ENCODE measurements around the gene ALX3.

- RRBS: no CpG with 5 or more reads among the region's 7 CpGs
These were observed 20.5 kb downstream of the ELAPOR1 start for GRCh38 chr1:109134345-109134857.

- RRBS: no CpG with 5 or more reads among the region's 7 CpGs
These were observed 22.8 kb downstream of the ELAPOR1 start for GRCh38 chr1:109136650-109137141.

DNA sequence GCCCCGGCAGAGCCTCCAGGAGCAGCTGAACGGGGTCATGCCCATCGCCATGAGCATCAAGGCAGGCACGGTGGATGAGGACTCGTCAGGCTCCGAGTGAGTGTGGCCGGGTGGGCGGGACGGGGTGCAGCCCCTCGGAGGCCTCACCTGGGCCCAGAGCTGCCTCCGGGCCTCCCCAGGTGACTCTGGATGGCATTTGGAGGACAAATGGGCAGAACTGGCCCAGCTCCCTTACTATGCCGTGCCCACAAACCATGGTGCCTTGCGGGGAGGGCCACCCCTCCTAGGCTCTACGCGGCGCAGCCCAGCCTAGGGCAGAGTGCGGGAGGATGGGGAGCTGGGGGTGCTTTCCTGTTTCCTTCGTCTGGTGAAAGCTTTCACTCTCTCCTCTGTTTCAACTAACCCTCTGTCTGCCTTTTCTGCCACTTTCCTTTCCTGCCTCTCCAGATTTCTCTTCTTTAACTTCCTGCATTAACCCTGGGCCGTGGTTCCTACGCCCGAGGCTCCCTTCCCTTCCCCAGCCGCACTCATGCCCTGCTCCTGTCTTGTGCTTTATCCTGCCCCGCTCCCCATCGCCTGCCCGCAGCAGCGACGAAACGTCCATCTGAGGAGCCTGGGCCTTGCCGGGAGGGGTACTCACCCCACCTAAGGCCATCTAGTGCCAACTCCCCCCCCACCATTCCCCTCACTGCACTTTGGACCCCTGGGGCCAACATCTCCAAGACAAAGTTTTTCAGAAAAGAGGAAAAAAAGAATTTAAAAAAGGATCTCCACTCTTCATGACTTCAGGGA, 9.2 kb downstream of the PSRC1 start:
- RRBS: 88% methylated on average over 3 of the region's 29 CpGs

- RRBS: 82% methylated on average over 3 of the region's 26 CpGs
These were observed 8.3 kb downstream of the PSRC1 start for GRCh38 chr1:109274368-109275404.

DNA sequence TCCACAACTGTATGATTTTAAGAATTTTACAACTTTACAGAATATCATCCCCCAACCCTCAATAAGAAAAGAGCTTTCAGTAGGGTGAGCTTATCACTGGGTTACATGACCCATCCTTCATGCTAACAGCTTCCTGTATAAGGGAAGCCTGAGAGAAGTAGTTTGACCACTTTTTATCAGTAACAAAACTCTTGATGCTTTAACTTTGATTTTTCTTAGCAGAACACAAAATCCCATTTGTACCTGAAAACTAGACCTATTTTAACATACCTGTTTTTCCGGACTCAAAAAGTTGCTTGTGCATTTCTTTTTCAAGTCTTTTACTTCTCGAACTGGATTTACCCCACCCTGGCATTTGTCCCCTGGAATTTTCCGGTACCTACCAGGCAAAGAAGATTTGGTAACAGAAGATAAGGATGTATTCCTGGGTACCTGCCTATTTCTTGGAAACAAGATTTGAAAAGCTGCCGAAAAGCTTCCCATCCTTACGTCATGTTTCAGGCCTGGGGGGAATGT, 9.8 kb upstream of the MYBPHL start:
- RRBS: 89% methylated on average over 1 of the region's 5 CpGs

DNA sequence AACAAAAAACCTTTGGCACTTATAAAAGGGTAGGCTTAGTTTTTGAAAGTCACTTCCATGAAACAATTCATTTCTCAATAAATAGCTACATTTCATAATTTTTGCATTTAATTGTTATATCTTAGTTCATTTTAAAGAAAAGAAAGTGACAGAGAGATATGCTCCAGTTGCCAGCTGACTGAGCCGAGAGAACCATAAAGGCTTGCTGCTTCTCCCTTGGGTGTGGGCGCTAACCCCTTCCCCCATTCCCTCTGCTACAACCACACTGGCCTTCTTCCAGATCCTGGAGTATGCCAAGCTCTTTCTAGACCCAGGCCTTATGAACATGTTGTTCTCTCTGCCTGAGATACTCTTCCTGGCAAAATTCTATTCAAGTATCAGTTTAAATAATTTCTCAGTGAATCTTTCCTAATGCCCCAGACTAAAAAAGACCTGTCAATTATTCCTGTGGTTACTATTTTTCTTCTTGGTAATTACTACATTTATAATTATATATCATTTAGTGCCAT, 12.3 kb downstream of the SORT1 start:
- RRBS: no CpG with 5 or more reads among the region's 2 CpGs

DNA sequence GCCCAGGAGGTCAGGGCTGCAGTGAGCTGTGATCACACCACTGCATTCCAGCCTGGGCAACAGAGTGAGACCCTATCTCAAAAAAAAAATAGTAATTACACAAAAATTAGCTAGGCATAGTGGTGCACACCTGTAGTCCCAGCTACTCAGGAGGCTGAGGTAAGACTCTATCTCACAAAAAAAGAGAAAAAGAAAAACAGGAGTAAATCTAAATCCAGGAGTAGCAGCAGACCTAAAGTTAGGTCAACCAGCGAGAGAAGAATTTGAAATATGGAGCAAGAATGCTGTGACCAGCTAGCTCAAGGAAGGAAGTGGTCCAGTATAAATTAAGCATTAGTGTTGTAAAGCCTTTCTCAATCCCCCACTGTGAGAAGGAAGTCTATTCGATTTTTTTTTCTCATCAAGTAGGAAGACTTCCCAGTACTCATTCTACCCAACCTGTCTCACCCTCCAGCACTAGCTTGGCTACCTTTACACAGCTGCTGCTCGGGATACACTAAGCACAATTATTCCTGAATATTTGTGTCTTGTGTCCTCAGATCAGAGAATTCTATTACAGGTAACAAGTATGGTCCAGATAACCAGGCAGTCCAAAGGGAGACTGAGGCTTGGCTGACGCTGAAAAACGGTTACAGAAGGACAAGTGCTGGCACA, 1.6 kb downstream of the SORT1 start:
- RRBS: no CpG with 5 or more reads among the region's 5 CpGs

DNA sequence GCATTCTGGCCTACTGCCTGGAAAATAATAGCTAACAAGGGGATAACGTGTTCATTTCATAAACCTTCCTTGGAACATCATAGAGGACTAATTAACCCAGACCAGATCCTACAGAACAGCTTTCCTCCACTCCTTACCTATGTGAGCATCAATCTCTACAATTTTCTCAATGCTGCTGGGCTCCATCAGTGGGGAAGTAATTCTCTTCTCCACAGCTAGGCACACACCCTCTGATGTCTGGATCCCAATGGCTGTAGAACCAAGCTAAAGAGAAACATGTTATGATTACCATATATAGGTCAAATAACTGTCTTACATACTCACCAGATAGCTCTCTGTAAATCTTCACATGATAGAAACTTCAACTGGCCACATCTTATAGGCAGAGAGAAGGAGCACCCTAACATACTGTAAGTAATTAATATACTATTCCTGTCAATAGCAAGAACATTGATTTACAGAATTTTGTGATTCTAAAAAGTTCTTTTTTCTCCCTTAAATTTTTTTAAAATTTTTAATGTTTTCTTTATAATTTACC, 11.1 kb downstream of the PSMA5 start:
- RRBS: no CpG with 5 or more reads among the region's 1 CpG

DNA sequence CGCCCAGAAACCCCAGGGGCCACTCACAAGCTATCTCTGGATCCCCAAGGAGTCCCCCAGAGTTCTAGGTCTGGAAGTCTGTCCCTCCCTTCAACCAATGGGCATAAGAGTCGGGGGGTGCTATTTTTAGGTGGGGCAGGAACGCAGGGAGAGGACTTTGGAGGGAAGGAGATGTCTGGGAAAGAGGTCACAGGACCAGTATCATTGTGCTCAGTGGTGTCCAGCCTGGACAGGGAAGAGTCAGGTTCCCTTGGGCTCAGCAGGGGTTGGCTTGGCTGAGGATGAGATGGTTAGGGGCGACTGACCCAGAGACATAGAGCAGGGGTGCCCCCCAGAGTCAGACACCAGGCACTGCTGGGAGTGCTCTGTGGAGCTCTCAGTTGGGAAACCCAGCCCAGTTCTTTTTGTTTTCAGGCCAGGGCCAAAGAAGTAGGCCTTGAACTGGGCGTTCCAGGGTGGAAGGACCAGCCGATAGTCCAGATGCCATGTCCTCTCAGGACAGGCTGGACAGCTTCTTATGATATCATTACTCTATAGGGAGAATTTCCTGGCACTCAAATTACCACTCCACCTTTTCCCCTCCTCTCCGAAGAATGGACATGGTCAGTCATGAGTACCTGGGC, 6.9 kb upstream of the GPR61 start:
- RRBS: no CpG with 5 or more reads among the region's 7 CpGs

DNA sequence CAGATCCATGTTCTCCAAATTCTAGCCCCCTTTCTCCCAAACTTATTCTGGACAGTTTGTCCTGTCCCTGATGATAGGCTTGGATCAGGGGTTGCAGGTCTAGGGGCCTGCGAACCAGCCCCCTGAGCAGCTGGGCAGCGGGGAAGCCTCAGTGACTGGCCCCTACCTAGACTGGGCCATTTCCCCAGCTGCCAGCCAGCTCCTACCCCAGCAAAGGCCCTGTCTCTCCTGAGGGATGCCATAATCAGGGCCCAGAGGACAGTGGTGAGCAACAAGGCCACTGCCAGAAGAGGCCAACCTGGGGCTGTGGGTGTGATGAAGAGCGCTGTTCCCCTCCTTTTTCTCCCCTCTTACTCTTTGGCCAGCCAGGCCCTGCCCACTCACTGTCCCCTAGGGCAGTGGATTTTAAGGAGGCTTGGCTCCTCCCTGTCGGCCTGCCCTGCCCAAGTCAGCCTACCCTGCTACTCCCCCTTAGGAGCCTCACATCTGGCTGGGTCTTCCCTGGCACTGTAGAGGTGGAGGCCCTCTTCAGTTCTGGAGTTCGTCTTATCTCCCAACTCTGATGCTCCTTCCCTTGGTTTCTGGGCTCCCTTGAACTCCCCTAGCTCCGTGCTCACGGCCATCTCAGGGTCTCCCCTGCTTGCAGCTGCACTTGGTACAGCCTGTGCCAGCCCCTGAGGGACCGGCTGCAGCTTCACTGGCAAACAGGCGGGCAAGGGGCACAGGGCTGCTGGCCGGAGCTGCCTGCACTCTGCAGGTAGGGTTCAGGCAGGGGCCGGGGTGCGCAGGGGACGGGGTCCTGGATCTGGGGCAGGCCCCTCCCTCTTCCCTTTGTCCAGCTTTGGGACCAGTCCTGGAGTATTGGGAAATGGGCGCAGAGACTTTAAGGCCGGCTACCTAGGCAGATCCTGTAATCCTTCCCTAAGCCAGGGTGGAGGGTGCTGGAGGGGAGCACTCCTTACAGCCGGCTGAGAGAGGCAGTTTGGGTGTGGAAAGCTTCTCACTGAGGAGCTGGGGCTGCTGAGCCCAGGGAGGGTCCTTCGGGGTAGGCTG, 4.0 kb downstream of the AMPD2 start:
- RRBS: 30% methylated on average over 5 of the region's 17 CpGs

DNA sequence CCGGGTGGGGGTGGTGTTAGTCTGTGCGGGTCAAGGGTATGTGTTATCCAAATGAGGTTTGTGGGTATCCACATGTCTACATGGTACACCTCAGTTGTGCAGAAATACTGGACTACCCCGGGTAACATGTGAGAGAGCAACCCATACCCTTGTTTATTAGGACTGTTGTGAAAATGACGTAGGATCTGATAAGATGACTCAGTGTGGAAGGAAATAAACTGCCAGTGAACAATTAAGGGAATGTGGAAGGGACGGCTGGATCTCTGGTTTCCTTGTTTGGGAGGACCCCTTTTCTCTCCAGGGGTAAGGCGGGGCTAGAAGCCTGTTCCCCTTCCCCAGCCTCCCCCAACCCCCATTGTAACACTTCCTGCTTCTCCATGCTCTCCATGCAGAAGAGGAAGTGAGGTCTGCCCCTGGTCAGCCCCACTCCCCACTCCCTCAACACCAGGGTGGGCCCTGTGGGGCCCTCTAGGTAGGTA, 741 bp downstream of the EPS8L3 start:
- RRBS: no CpG with 5 or more reads among the region's 6 CpGs

DNA sequence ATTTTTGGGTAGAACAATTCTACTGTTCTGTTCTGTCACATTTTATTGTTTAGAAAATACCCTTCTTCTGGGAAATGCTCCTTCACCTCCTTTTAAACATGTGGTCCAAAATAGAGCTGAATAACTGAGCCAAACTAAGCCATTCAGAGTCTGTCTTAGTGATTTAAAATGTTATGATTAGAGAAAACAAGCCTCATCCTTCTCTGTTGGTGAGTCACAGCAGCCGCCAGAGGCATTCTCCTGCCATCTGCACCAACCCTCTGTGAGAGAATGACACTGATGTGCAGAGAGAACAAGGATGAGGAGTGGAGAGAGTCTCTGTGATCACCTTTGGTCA, 38.5 kb upstream of the CSF1 start:
- RRBS: no CpG with 5 or more reads among the region's 1 CpG

GRCh38 chr1:109911759-109912212, 1.1 kb downstream of the CSF1 start:
- RRBS: no CpG with 5 or more reads among the region's 5 CpGs

DNA sequence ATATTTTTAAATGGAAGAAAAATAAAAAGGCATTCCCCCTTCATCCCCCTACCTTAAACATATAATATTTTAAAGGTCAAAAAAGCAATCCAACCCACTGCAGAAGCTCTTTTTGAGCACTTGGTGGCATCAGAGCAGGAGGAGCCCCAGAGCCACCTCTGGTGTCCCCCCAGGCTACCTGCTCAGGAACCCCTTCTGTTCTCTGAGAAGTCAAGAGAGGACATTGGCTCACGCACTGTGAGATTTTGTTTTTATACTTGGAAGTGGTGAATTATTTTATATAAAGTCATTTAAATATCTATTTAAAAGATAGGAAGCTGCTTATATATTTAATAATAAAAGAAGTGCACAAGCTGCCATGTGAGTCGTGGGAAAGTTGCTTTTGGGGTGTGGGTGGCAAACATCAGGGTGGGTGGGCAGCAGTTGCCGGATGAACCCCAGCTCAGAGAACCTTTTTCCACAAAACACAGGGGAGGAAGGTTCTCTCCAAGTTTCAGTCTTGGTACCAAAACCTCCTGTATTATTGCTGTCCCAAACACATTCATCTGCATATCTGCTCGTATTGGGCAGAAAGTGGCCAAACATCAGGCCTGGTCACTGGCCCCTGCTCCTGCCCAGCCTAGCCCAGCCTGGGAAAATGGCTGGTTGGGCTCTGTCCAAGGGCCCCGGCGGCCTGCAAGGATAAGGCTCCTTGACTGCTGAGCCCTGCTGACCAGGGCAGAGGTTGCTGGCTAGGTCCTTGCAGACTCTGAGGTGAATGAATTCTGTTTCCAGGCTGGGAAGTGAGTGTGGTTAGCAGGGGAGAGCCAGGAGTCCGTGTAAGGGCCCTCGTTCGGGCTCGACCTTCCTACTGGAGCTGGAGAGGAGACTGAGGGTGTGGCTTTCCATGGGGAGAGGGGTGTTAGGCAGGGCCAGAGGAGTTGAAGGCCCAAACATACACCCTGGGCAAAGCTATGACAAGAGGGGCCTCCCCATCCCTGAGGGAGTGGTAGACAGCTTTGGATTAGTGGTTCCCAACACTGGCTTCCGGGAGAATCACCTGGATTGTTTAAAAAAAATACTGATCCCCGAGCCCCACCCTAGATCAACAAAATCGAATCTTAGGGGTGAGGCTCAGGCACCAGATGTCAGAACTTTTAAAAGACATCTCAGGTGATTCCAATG, 20.4 kb downstream of the CSF1 start:
- RRBS: no CpG with 5 or more reads among the region's 13 CpGs

DNA sequence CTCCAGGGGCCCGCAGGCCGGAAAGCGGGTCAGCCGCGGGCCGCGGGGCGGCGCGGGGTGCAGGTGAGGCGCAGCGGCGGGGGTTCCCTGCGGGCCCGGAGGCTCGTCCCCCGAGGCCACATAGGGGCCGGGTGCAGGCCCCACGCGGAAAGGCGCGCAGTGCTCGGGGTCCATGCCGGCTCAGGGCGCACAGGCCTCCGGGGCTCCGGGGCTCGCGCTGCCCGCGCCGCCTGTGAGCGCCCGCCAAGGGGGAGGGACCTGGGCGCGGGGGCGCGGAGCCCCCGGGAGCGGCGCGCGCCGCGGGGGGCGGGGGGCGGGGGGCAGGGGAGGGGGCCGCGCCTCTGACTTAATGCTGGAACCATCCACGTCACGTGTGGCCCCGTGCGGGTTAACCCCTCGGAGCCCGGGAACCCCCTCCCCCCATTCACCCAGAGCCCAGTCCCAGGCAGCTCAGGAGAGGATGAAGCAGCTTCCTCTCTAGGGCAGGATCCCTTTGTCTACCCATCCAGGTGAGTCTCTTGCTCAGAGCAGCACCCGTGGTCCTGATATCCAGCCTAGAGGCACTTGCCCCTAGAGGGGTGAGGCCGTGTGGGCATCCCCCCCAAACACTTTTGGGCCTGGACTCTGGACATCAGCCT, at the start of gene ALX3:
ALX3 (minus strand) TSS at position 234 of the 638 bp plus-strand sequence.
- RRBS: 6% methylated on average over 33 of the region's 57 CpGs

DNA sequence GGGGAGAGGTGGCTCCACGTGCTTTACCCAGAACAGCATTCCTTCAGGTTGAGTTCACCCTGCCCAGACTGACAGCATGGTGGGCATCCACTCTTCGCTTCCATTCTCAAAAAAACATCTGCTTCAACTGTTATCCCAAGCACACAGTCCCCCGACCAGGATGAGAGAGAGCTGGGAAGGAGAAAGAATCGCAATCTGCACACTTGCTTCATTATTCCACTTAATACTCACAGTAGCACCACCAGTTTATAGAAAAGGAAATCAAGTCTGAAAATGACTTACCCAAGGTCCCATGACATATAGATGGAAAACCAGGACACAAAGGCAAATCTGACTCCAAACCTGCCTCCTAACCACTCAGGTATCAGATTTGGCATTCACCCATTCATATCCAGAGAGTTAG, 27.3 kb upstream of the RBM15 start:
- RRBS: no CpG with 5 or more reads among the region's 4 CpGs

DNA sequence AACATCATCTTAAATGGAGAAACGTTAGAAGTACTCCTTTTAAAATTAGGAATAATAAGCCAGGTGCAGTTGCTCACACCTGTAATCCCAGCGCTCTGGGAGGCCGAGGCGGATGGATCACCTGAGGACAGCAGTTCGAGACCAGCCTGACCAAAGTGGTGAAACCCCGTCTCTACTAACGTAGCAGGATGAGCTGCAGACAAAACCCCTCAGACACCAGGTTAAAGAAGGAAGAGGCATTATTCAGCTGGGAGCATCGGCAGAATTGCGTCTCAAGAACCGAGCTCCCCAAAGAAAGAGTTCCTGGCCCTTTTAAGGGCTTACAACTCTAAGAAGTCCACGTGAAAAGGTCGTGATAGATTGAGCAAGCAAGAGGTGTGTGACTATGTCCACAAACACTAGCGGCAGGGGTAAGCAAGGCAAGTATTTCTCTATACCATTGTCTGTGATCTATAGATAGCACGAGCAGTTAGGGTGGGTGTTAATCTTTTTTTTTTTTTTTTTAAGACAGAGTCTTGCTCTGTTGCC, 9.0 kb upstream of the RBM15 start:
- RRBS: no CpG with 5 or more reads among the region's 14 CpGs

DNA sequence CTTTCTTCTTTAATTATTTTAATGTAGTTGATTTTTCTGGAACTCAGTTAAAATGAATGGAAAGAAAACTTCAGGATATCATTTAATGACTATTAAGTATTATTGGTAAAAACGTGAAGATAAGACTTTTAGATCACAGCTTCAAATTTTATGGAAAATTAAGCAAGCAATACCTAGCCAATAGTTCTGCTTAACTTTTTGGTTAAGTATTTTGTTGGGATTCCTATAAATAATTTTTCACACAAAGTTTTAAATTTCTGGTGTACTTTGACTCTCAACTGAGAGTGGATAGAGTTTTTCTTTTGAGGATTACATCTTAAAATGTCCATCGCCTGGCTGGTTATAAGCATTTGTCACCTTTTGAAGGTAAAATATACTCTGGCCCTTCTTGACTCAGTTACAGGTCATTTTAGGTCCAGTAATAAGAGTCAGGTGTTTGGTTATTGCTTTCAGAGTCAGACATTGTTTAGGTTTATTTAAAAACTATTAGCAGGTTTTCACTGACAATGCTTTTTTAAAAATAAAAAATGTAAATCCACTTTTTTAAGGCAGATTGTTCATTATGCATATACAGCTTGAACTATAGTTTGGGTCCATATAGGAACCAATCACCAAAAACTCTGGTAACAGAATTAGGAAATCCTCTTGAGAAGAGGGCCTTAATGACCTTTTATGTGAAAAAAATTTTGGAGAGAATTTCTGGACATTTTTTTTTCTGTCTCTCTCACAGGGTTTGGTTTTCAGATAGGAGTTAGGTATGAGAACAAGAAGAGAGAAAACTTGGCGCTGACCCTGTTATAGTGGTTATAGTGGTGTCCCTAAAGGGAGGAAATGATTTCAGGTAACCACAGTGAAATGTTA, 5.9 kb downstream of the RBM15 start:
- RRBS: no CpG with 5 or more reads among the region's 3 CpGs

DNA sequence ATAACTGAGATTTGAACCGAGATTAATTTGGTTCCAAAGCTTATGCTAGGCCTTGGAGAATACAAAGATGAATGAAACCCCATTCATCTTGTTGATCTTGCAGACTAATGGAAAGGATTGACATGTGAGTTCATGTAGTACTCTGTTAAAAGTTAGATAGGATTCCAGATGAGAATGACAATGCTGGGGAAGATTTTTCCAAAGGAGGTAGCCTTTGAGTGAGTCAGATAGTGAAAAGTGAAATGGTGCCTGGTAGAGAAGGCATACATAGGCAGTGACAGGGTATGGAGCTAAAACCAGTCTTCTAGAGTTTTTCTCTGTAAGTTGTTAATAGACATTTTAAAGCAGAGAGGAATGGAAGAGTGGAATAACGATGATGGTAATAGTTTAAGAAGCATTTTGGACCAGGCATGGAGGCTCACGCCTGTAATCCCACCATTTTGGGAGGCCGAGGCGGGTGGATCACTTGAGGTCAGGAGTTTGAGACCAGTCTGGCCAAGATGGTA, 22.8 kb downstream of the RBM15 start:
- RRBS: no CpG with 5 or more reads among the region's 5 CpGs

DNA sequence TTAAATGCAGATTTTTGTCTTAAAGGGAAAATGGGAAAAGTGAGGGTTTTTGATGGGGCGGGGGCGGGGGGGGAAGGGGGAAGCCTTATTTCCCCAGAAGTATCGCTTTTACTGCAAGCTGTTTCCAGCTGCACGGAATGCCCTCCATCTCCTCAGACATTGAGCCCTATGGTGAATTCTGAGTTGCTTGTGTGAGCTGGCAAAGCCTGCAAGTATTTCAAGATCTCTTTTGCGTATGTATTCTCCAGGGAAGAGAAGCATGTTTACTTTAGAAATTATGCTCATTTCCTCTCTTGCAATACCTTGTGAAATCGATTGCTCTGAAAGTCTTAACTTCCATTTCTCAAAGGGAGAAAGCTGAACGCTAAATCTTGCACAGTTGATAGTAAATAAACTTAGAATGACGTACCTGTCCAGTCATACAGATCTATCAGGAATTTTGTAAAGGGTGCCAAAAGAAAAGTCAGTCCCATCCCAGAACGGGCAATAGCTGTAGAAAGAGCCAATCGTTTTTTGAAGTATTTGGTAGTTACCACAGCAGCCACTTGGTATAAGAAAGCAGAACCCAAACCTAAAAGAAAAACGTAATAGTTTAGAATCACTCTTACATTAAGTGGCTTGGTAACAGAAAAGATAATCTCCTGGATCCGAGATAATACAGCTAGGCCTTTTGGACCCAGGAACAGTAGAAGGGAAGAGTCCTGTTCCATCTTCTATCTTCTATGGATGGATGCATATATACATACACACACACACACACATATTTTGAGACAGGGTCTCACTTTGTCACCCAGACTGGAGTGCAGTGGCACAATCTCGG, 10.0 kb downstream of the SLC16A4 start:
- RRBS: no CpG with 5 or more reads among the region's 13 CpGs